Uterus (tissue), 7 donors: ENCODE measurements around a stretch of chr4.

DNA sequence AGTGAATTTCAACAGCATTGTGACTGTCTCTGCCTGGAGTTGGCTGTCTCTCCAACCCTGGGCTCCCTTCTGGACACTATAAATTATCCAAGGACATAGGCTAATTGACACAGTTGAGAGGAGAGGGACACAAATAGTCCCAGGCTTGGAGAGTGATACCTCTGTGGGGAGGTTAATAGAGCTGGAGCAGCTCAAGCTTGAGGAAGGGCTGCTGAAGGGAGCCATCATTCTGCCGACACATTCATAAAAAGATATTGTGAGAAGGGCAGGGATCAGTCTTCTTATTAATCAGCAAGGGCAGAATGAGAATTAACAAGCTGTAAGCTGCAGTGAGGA lies 572.1 kb downstream of the RAB28 start:
- PRO-cap, 4 experiments = no peak in any of the 4 experiments
- RAMPAGE, long total RNA, 2 experiments = no peak in any of the 2 experiments
- RRBS = no CpG with 5 or more reads among the region's 1 CpG

DNA sequence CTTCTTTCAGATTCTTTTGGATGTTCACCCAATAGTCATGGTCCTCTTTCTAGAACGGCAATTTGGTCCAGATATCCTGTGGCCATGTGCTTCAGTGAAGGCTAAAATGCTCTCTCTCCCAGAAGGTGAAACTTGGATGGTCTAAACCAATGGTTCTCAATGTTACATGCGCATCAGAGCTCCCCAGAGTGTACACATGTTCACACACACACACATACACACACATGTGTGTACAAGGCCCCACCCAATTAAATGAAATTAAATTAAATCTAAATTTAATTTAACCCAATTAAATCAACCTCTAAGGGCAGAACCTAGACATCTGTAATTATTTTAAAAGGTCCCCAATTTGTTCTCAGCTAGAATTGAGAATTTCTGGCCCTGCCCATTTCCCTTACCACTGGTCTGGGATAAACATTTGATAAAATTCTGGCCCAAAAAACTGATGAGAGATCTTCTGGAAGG lies 127.3 kb downstream of the RAB28 start:
- PRO-cap, 4 experiments = no peak in any of the 4 experiments
- RAMPAGE, long total RNA, 2 experiments = no peak in any of the 2 experiments
- RRBS = no CpG with 5 or more reads among the region's 2 CpGs

DNA sequence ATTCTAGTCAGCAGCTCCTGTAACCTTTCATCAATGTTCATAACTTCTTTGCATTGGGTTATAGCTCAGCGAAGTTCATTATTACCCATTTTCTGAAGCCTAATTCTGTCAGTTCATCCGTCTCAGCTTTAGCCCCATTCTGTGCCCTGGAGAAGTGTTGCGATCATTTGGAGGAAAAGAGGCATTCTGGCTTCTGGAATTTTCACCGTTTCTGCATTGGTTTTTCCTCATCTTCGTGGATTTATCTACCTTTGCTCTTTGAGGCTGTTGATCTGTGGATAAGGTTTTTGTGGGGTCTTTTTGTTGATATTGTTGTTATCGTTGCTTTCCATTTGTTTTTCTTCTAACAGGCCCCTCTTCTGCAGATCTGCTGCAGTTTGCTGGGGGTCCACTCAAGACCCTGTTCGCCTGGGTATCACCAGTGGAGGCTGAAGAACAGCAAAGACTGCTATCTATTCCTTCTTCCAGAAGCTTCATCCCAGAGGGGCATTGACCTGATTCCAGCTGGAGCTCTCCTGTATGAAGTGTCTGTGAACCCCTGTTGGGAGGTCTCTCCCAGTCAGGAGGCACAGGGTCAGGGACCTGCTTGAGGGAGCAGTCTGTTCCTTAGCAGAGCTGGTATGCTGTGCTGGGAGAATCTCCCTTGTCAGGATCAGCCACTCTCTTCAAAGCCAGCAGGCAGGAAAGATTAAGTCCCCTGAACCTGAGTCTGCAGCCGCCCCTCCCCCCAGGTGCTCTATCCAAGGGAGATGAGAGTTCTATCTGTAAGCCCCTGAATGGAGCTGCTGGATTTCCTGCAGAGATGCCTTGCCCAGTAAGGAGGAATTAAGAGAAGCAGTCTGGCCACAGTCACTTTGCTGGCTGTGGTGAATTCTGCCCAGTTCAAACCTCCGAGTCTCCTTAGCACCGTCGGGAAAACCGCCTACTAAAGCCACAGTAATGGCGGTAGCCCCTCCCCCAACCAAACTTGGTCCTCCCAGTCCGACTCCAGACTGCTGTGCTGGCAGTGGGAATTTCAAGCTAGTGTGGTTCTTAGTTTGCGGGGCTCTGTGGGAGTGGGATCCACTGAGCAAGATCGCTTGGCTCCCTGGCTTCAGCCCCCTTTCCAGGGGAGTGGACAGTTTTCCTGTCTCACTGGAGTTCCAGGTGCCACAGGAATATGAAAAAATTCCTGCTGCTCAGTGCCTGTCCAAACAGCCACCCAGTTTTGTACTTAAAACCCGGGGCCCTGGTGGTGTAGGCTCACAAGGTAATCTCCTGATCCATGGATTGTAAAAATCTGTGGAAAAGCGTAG lies 38.4 kb downstream of the RAB28 start:
- PRO-cap, 4 experiments = no peak in any of the 4 experiments
- RAMPAGE, long total RNA, 2 experiments = start-site peak on the minus strand in 1 of 2 experiments, centred at position 493 of the sequence, 7 reads per replicate
- RRBS = 97% methylated on average over 1 of the region's 18 CpGs

GRCh38 chr4:13481515-13481902 lies 2.6 kb downstream of the RAB28 start:
- PRO-cap, 4 experiments = no peak in any of the 4 experiments
- RAMPAGE, long total RNA, 2 experiments = no peak in any of the 2 experiments
- RRBS = no CpG with 5 or more reads among the region's 1 CpG

GRCh38 chr4:13601021-13601473 lies 26.5 kb downstream of the BOD1L1 start:
- PRO-cap, 4 experiments = no peak in any of the 4 experiments
- RAMPAGE, long total RNA, 2 experiments = no peak in any of the 2 experiments
- RRBS = no CpG with 5 or more reads among the region's 4 CpGs

GRCh38 chr4:14111662-14112356 lies 484.3 kb upstream of the BOD1L1 start:
- PRO-cap, 4 experiments = no peak in any of the 4 experiments
- RAMPAGE, long total RNA, 2 experiments = no peak in any of the 2 experiments
- RRBS = no CpG with 5 or more reads among the region's 7 CpGs

DNA sequence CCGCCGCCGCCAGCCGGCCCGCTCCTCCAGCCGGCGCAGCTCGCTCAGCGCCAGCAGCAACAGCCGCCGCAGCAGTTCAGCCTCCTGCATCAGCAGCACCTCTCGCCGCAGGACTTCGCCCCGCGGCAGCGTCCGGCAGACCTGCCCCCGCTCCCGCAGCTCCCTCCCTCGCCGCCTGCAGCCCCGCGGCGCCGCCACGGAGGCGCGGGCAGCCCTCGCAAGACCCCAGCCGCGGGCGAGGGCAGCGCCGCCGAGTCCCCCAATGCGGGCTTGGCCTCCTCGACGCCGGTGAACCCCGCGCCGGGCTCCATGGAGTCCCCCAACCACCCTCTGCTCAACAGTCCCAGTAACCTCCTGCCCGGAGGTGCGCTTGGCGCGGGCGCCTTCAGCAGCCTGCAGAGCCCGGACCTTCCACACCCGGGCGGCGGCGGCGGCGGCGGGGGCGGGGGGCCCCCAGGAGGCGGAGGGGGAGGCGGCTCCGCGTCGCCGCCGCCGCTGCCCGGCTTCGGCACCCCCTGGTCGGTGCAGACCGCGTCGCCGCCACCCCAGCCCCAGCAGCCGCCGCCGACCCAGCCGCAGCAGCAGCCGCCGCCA lies 1.1 kb downstream of the CPEB2 start:
- PRO-cap, 4 experiments = peak in 4 of 4 experiments; most common plus-strand start position 525 of the sequence (in 4); most common minus-strand start position 395 of the sequence (in 3)
- RAMPAGE, long total RNA, 2 experiments = no peak in any of the 2 experiments
- RRBS = 2% methylated on average over 35 of the region's 78 CpGs

- PRO-cap, 4 experiments = no peak in any of the 4 experiments
- RAMPAGE, long total RNA, 2 experiments = no peak in any of the 2 experiments
- RRBS = no CpG with 5 or more reads among the region's 1 CpG
Measured at GRCh38 chr4:15029607-15030191, 27.4 kb downstream of the CPEB2 start.

GRCh38 chr4:15414329-15415042 lies 13.3 kb upstream of the C1QTNF7 start:
- PRO-cap, 4 experiments = no peak in any of the 4 experiments
- RAMPAGE, long total RNA, 2 experiments = no peak in any of the 2 experiments
- RRBS = no CpG with 5 or more reads among the region's 4 CpGs

GRCh38 chr4:15419893-15420608 lies 7.8 kb upstream of the C1QTNF7 start:
- PRO-cap, 4 experiments = no peak in any of the 4 experiments
- RAMPAGE, long total RNA, 2 experiments = no peak in any of the 2 experiments
- RRBS = no CpG with 5 or more reads among the region's 5 CpGs

DNA sequence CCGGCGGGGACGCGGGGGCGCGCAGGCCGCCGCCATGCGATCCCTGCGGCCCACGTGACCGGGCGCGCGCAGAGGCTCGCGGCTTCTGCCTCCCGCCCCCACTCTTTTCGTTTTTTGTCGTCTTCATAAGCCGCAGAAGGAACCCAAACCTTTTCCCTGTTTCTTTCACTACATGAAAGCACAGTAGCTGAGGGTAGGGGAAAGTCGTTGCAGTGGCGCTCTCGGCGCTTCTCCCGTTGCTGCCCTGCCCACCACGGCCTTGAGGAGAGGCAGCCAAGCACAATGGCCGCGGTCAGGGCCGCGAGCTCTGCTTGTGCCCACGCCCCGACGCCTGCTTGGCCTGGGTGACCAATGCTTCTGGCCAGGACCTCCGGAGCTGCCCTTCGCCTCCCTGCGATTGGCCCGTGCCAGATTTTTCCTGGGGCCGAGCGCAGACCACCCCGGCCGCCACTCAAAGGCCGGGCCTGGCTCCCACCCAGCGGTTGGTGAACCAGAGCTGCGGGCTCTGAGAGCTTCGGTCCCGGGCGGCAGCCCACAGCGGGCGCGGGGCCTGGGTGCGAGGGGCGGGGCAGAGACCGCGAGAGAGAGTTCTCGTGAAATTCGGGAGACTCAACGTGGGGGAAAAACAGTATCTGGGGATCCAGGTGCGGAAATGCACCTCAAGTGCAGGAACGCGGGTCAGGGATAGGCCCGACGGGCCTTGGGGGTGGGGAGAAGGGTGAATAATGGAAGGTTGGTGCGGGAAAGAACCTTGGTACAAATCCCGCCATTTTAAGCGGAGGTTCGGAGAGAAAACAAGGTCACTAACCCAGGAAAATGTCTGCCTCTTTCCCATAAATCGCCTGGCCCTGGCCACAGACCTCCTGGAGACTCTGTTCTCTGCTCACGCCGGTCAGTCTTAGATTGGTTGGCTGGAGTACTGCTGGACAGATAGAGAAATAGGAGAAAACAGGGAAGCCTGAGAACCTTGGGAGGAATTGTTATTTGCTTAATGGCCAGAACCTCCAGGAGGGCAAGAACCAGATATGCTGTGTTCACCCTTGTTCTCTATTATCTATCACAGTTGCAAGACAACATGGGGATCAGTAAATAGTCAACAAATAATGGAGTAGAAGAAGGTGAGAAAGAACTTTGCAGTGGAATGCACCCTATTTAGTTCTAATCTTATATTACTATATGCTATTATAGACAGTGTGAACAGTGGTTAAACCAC lies 670 bp upstream of the FBXL5 start:
- PRO-cap, 4 experiments = peak in 4 of 4 experiments; most common plus-strand start position 39 of the sequence (in 3); most common minus-strand start position 874 of the sequence (in 4)
- RAMPAGE, long total RNA, 2 experiments = no peak in any of the 2 experiments
- RRBS = 2% methylated on average over 24 of the region's 70 CpGs

GRCh38 chr4:15779699-15779879 lies 1.5 kb downstream of the CD38 start:
- PRO-cap, 4 experiments = no peak in any of the 4 experiments
- RAMPAGE, long total RNA, 2 experiments = no peak in any of the 2 experiments
- RRBS = no CpG with 5 or more reads among the region's 1 CpG

- PRO-cap, 4 experiments = peak in 2 of 4 experiments; most common minus-strand start chr4:15906196 (in 2)
- RAMPAGE, long total RNA, 2 experiments = no peak in any of the 2 experiments
- RRBS = 45% methylated on average over 19 of the region's 33 CpGs
Measured at GRCh38 chr4:15905970-15906632, 32.4 kb downstream of the FGFBP1 start.

GRCh38 chr4:16123137-16123949 lies 39.5 kb upstream of the PROM1 start:
- PRO-cap, 4 experiments = no peak in any of the 4 experiments
- RAMPAGE, long total RNA, 2 experiments = no peak in any of the 2 experiments
- RRBS = no CpG with 5 or more reads among the region's 7 CpGs

DNA sequence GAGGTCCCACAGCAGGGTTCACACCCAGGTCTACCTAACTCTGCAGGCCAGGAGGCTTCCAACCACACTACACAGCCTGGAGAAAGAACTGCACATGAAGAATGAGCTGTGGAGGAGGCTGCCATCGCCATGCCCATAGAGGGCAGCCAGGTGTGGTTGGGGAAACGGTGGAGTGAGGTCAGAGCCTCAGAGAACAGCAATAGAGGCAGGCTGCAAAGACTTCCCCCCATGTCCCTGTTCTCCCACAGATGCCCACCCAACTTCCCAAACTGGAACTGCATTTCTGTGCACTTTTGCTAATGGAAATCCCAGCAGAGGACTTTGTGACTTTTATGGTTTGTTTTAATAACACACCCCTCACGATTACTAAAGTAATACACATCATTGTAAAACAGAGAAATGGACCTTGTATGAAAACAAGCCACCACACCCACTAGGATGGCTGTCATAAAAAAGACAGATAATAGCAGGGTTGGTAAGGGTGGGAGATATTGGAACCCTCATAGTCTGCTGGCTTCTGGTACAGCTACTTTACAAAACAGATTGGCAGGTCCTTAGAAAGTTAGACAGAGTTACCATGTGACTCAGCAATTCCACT lies 59.0 kb upstream of the PROM1 start:
- PRO-cap, 4 experiments = no peak in any of the 4 experiments
- RAMPAGE, long total RNA, 2 experiments = no peak in any of the 2 experiments
- RRBS = no CpG with 5 or more reads among the region's 3 CpGs

DNA sequence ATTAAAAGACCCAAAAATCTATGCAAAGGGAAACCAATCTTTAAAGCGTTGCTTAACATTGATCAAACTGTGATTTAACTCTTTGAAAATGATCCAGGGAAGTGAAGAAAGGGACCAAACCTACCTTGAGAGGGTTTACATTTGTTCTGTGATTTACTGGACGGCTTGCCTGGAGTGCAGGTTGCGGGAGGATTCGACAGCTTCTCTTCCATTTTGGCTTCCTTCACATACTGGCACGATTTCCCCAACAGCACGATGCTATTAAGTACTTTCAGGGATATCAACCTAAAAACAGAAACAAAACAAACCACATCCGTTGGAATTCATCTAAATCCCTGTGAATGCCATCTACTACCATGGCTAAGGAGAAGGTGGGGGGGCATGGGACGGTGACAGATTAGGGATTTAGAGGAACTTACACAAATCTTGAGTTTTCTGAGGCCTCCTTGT lies 59.7 kb downstream of the TAPT1 start:
- PRO-cap, 4 experiments = no peak in any of the 4 experiments
- RAMPAGE, long total RNA, 2 experiments = start-site peak on the minus strand in 1 of 2 experiments, centred at position 204 of the sequence, 6 reads per replicate
- RRBS = no CpG with 5 or more reads among the region's 8 CpGs

DNA sequence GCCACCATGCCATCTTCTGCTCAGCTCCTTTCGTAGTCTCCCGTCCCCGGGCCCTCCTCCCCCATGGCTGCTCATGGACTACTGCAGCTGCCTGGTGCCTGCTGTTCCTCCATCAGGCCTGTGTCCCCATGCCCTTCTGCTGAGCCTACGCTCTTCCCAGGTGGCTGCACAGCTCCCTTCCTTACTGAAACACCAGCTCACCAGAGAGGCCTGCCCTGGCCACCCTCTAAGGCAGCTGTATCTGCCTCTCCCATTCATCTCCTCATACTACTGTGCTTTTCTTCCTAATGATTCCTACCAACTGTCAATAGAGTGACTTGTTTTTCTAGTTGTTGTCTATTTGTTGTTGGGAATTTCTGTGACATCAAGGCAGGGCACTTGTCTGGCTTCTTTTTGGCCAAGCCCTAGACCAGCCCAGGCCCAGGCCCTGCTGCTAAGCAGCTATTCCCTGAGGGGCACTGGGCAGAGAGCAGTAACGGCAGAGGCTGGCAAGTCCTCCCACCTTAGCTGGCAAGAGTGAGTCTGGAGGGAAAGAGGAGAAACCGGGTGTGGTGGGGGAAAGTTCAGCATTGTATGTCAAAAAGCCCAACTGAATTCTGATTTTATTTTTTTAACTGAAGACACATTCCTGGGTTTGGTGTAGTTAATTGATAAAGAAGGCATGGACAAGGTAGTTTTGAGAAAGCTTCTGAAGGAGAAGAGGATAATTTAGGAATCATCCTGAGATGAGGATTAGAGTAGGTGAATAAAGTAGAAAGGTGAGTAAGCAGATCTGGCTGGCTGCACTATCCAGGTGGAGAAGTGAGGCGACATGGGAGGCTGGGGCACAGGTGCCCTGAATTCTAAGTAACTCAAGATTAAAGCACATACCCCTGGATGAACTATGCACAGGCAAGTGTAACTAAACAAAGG lies 57.6 kb downstream of the TAPT1 start:
- PRO-cap, 4 experiments = no peak in any of the 4 experiments
- RAMPAGE, long total RNA, 2 experiments = no peak in any of the 2 experiments
- RRBS = no CpG with 5 or more reads among the region's 7 CpGs

DNA sequence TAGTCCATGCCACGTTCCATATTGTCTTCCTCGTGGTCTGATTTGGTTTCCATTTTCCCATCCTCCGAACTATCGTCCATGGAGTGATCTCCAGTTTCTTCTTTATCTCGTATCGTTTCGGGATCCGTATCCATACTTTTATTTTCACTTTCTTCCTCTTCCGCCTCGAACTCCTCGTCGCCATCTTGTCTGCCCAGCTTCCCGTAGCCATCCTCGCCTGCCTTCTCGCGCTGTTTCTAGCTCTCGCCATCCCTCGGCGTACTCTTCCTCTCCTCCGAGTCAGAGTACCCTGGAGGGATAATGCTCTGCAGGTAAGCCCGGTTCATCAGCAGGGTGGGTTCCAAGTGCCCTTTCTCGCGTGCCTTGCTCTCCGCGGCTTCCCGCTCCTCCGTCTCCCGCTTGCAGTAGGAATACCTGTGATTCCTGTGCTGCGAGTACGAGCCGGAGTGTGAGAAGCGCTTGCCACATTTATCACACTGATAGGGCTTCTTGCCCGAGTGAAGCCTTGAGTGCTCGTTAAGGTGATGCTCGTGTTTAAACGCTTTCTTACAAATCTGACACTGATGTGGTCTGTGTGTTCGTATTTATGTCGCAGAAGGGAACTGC lies 134.5 kb upstream of the TAPT1 start:
- PRO-cap, 4 experiments = no peak in any of the 4 experiments
- RAMPAGE, long total RNA, 2 experiments = no peak in any of the 2 experiments
- RRBS = no CpG with 5 or more reads among the region's 38 CpGs

- PRO-cap, 4 experiments = no peak in any of the 4 experiments
- RAMPAGE, long total RNA, 2 experiments = no peak in any of the 2 experiments
- RRBS = no CpG with 5 or more reads among the region's 6 CpGs
Measured at GRCh38 chr4:16745847-16746388, 152.5 kb downstream of the LDB2 start.

DNA sequence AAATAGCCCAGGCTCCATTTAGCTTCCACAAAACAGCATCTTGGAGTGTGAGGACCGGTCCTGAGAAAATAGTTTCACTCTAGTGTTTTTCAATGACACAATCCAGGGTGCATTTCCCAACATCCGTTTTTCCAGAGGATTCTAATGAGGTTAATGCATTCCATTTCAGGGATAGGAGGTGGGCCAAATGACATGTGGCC lies 229.8 kb upstream of the LDB2 start:
- PRO-cap, 4 experiments = peak in 1 of 4 experiments; most common minus-strand start position 70 of the sequence (in 1)
- RAMPAGE, long total RNA, 2 experiments = no peak in any of the 2 experiments
- RRBS = no CpG with 5 or more reads among the region's 2 CpGs